Frontal cortex (tissue), 2 donors: Measurements from ENCODE around the genes C19orf84, SIGLEC12, ZNF175, SIGLEC5 and ZNF614.

- RAMPAGE, long total RNA = no peak
Observed at GRCh38 chr19:51363674-51364022, 2.5 kb downstream of the ETFB start.

DNA sequence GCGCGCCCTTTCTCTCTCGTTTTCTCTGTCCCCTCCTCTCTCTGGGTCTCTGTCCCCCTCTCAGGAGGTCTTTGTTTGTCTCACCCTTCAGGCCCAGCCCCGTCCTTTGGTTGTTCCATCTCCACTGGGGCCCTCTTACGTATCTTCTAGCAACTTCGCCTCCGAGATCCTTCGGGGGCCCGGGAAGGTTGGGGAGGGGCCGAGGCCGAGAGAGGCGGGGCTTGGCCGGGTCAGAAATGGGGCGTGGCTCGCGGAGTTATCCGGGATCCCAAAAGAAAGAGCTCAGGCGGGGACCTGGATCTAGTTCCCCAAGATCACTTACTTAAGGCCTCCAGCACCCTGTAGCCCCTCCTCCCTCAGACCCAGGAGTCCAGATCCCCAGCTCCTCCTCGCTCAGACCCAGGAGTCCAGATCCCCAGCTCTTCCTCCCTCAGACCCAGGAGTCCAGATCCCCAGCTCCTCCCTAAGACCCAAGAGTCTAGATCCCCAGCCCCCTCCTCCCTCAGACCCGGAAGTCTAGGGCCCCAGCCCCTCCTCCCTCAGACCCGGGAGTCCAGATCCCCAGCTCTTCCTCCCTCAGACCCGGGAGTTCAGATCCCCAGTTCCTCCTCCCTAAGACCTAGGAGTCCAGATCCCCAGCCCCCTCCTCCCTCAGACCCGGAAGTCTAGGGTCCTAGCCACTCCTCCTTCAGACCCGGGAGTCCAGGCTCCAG is at the start of gene C19orf84:
Gene C19orf84, minus strand, starts transcription at position 198 of the 713 bp plus-strand sequence.
- RAMPAGE, long total RNA = no peak

- RAMPAGE, long total RNA = no peak
Observed at GRCh38 chr19:51460107-51460796, 2.0 kb upstream of the SIGLEC8 start.

DNA sequence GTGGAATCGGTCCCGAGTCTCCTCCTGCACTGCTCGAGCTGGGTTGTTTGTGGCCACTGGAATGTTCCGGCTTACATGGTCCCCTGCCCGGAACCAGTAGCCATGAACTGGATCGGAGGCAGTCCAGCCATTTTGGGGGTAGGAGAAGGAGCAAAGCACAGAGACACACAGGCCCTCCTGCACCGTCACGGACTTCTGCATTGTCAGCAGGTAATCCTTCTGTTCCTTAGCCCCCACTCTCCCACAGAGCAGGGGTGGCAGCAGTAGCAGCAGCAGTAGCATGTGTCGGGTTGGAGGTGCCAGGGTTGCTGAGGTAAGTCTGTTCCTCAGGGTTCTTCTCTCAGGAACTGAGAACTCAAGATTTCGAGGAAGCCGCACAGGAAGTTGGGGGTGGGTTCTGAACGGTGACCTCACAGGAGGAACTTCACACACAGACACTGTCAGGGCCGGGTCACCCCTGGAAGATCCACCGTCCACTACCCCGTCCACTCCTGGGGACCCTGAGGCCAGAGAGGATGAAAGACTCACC is at the start of gene SIGLEC12:
Gene SIGLEC12, minus strand, starts transcription at position 349 of the 529 bp plus-strand sequence.
- RAMPAGE, long total RNA = no peak

GRCh38 chr19:51570756-51572097 is at the start of gene ZNF175:
ZNF175 (plus strand) TSS chr19:51571283.
- RAMPAGE, long total RNA = no peak

DNA sequence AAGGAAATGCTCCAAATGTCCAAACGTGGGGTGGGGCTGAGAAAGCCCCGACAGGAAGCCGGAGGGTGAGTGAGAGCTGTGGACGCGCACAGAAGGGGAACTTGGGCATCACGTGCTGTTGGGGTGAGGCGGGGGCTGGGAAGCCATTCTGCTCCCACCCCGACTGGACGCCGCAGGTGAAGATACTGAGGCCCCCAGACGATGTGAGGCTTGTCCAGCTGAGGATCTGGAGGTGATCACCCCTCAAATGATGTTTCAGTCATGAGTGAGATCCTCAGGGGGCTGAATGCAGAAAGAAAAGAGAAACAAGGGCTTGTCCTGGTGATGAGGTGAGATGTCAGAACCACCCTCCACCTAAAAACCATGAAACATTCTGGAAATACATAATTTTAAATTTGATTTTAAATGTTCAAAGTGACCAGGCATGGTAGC is at the start of gene SIGLEC5:
Gene SIGLEC5, minus strand, starts transcription at position 17 of the 432 bp plus-strand sequence.
- RAMPAGE, long total RNA = no peak

DNA sequence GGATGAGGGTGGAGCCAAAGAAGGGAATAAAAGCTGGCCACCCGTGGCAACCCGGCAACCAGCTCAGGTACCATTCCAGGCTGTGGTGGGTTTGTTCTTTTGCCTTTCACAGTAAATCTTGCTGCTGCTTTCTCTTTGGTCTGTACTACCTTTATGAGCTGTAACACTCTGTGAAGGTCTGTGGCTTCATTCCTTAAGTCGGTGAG is 16.6 kb upstream of the SPACA6 start:
- RAMPAGE, long total RNA = no peak

DNA sequence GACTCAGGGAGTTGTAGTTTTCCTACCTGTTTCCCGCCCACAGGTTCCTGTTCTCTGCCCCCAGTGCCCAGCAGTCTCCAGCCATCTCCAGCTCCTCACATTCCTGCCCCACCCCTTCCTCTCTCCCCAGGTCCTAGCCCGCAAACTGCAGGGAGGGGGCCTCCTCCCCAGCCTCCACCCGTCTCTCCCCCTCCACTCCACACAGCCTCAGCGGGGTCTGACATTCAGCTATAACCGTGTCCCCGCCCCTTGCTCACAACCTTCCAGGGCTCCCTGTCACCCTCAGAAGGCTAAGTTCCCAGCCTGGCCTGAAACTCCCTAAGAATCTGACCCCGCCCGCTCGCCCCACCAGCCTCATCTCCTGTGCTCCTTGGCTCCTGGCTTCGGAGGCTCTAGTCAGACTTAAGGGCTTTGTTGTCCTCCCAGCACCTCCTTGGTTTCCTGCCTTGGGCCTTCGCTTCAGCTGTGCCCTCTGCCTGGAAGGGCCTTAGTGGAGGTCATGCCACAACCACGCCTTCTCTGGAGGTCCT is 5.2 kb upstream of the SPACA6 start:
- RAMPAGE, long total RNA = no peak

- RAMPAGE, long total RNA = no peak
Observed at GRCh38 chr19:51694262-51694569, 1.1 kb downstream of the SPACA6 start.

DNA sequence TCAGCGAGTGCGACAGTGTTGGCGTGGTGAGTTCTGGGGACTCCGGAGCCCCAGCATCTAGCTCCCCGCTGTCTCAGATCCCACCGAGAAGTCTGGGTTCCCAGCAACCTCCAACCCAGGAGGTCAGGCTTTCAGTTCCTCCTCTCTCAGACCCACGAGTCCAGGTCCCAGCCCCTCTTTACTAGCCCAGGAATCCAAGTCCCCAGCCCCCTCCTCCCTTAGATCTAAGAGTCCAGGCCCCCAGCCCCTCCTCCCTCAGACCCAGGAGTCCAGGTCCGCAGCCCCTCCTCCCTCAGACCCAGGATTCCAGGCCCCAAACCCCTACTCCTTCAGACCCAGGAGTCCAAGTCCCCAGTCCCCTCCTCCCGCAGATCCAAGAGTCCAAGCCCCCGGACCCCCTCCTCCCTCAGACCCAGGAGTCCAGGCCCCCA is 11.3 kb downstream of the SPACA6 start:
- RAMPAGE, long total RNA = no peak

GRCh38 chr19:51743450-51743875 is 8.2 kb downstream of the FPR1 start:
- RAMPAGE, long total RNA = no peak

DNA sequence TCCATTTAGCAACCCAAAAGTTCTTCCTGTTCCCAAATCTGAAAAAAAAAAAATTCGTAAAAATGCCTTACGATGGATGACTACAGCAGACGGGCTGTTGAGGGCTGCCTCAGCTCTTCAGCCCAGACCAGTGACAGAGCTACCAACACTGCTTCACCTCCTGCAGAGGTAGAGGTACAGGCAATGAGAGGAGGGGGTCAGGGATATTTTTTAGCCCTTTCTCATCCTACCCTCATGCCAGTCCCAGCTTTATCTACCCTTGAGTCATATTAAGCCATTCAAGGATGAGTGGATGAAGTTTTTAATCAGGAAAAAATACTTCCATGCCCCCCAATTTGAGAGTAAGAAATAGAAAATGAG is 7.2 kb downstream of the FPR3 start:
- RAMPAGE, long total RNA = no peak

GRCh38 chr19:51806826-51807704 is 12.1 kb downstream of the FPR3 start:
- RAMPAGE, long total RNA = no peak

- RAMPAGE, long total RNA = no peak
Observed at GRCh38 chr19:51823930-51824269, 28.9 kb downstream of the FPR3 start.

- RAMPAGE, long total RNA = no peak
Observed at GRCh38 chr19:51903730-51904739, 782 bp downstream of the ZNF649 start.

DNA sequence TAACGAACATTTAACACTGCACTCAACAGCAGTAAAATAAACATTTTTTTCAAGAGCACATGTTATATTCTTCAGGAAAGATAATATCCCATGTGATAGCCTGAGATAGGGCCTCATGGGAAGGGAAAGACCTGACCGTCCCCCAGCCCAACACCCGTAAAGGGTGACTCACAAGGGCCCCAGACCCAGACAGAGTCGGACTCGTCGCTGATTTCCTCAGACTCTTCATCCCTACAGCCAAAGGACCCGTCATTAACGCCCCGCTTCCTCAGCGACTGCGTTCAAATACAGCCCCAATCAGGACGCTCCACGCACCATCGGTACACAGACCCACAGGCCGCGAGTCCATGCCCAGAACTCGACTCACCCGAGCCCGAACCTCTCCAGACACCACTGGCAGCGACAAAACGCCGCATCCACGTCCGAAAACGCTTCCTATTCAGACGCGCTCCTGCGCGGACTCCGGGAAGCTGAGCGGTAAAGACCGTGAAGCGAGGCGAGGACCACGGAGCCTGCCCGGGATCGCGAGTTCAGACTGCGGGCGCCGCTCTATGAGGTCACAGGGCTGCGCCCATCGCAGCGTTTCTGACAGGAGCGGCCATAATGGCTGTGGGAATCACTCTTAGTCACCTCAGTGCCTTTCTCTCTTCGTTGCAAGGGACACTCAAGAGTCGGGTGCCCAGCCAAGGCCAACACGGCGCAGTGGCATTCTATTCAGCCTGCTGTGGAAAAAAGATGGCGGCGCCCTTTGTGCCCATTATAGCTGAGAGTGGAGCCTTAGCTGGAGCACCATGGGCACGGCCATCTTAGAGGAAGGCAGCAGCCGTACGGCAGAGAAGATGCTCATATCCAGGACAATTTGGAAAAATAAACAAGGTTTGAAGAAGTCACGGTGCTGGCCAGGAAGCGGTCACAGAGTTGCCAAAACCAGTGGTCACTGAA is at the start of gene ZNF614:
Gene ZNF614, minus strand, starts transcription at position 505 of the 942 bp plus-strand sequence.
- RAMPAGE, long total RNA = no peak

DNA sequence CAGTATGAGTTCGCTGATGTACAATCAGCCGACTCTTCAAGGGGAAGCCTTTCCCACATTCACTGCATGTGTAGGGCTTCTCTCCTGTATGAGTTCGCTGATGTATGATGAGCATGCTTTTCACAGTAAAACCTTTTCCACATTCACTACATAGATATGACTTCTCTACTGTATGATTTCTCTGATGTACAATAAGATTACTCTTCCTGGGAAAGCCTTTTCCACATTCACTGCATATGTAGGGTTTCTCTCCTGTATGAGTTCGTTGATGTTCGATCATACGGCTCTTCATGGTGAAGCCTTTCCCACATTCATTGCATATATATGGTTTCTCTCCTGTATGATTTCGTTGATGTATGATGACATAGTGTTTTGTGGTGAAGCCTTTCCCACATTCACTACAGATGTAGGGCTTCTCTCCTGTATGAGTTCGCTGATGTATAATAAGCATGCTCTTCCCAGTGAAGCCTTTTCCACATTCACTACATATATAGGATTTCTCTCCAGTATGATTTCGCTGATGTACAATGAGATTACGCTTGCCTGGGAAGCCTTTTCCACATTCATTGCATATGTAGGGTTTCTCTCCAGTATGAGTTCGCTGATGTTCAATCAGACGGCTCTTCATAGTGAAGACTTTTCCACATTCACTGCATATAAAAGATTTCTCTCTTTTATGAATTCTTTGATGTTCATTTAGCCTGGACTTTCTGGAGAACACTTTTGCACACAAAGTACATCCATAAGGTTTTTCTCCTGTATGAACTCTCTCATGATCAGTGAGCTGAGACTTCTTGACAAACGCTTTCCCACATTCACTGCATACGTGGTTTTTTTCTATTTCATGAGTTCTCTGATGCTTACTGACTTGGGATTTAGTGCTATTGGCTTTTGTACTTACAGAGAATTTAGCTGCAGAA is 6.3 kb upstream of the ZNF614 start:
- RAMPAGE, long total RNA = no peak

- RAMPAGE, long total RNA = no peak
Observed at GRCh38 chr19:52049546-52049955, 913 bp upstream of the ZNF432 start.

- RAMPAGE, long total RNA = no peak
Observed at GRCh38 chr19:52195575-52196735, 6.1 kb downstream of the PPP2R1A start.

DNA sequence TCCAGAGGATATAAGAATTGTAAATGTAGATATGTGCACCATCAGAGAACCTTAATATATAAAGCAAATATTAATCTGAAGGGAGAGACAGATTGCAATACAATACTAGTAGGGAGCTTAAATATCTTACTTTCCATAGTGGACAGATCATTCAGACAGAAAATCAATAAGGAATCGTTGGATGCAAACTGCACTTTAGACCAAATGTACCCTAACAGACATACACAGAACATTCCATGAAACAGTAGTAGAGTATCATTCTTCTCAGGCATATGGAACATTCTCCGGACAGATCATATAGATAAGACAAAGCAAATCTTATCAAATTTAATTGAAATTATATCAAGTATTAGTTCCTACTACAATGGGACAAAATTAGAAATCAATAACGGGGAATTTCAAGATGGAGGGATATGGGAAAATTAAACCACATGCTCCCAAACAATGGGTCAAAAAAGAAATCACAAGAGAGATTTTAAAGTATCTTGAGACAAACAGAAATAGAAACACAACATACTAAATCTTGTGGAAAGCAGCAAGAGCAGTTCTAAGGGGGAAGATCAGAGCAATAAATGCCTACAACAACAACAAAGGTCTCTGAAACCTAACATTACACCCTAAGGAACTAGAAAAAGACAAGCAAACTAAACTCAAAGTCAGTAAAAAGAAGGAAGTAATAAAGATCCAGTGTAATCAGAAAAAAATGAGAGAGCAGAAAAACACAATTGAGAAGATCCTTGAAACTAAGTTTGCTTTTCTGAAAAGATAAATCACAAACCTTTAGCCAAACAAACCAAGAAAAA is 34.8 kb upstream of the ZNF766 start:
- RAMPAGE, long total RNA = no peak